HCT116 (cell line): ENCODE data around the genes NKAP, ZBTB33 and MCTS1.

GRCh38 chrX:118189590-118189982 is 73.0 kb upstream of the KLHL13 start:
- RRBS, result no CpG with 5 or more reads among the region's 3 CpGs

- RRBS, result no CpG with 5 or more reads among the region's 4 CpGs
These were observed 7.3 kb downstream of the WDR44 start for GRCh38 chrX:118353083-118353766.

DNA sequence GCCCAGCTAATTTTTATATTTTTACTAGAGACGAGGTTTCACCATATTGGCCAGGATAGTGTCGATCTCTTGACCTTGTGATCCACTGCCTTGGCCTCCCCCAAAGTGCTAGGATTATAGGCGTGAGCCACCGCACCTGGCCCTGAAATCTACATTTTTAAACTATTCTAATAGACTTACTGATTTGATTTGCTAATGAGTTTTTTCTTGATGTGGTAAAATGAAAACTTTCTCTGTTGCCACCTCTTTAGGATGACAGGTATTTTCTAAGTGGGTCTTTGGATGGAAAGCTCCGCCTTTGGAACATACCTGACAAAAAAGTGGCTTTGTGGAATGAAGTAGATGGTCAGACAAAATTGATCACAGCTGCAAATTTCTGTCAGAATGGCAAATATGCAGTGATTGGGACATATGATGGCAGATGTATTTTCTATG is 54.5 kb upstream of the DOCK11 start:
- RRBS, result no CpG with 5 or more reads among the region's 5 CpGs

GRCh38 chrX:118729037-118729540 is 1.7 kb downstream of the IL13RA1 start:
- RRBS, result no CpG with 5 or more reads among the region's 3 CpGs

DNA sequence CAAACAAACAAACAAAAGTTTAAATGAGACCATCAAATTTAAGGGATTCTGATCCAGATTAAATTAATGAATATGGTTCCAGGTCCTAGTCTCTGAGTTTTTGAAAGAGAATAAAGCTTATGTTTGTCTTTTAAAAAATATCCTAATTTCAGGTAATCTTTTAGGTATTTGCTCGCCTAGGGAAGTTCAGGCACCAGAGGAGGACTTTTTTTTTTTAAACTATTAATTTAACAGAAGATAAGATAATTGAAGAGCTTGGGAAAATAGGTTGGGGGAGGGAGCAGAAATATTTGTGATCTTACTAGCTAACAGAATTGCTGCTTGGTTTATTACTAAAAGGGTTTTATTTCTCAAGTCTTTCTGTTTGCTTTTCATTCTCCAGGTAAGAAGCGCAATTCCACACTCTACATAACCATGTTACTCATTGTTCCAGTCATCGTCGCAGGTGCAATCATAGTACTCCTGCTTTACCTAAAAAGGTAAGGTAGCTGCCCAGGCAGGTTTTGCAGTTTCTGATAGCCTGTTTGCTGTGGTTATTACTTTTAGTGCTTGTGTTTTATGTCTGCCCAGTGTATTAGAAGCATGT is 46.2 kb downstream of the IL13RA1 start:
- RRBS, result no CpG with 5 or more reads among the region's 4 CpGs

GRCh38 chrX:119207499-119208090 is 28.5 kb upstream of the PGRMC1 start:
- RRBS, result no CpG with 5 or more reads among the region's 12 CpGs

GRCh38 chrX:119400980-119401622 is 2.0 kb downstream of the SLC25A43 start:
- RRBS, result no CpG with 5 or more reads among the region's 3 CpGs

GRCh38 chrX:119410685-119411069 is 11.5 kb downstream of the SLC25A43 start:
- RRBS, result no CpG with 5 or more reads among the region's 5 CpGs

- RRBS, result no CpG with 5 or more reads among the region's 6 CpGs
These were observed 834 bp upstream of the SLC25A5 start for GRCh38 chrX:119467321-119467898.

GRCh38 chrX:119470550-119471408 is 2.5 kb downstream of the SLC25A5 start:
- RRBS, result no CpG with 5 or more reads among the region's 6 CpGs

DNA sequence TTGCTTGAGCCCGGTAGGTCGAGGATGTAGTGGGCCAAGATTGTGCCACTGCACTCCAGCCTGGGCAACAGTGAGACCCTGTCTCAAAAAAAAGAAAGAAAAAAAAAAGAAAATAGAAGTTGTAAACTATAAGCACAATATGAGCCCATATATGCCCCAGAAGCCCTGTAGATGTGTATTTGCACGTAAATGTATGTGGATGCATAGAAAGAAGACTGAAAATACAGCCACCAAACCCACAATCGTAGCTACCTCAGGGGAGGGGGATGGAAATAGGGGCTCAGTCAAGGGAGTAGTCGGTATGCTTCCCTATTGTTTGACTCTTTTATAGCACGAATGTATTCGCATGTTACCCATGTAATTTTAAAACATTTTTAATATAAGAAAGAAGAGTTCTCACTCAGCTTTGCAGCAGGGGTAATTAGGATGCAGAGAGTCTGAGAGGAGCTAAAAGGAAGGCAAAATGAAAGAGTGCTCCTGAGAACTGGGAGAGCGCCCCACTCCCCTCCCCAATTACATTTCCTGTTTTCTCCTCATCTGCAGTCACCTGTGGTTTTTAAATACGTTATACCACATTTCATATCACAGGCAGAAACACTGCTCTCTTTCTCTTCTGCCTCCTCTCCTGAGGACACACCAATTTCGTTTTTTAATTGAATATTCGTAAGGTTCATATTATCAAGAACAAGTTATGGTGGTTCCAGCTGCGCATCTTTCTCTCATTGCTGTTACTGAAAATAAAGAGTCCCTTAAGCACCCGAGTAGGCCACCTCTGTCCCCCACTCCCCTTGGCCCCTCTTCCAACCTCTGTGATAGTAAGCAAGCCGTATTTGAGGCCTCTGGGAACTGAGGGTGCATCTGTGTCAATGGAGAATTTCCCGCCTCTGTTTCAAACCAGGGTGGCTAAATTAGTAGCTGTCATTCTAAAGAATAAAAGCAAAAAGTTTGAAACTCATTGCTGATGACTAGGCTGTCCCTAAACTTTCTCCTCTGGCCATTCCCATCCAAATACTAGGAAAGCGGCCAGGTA is 10.7 kb downstream of the SEPTIN6 start:
- RRBS, result no CpG with 5 or more reads among the region's 16 CpGs

DNA sequence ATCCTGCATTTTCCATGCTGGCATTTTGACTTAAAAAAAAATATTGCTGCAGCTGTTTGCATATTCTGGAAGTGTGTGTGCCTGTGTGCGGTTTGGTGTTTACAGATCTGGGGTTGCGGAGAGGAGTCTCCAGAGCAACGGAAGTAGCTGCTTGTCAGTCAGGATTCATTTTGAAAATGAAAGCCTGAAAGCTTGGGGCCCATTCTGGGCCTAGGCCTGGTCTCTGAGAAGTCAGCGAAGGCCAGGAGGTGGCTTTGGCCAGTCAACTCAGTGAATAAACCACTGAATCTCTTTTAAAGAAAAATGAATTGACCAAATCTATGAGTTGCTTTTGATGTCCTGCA is 2.2 kb upstream of the SOWAHD start:
- RRBS, result no CpG with 5 or more reads among the region's 4 CpGs

GRCh38 chrX:119925500-119925860 is 18.1 kb downstream of the NKAP start:
- RRBS, result no CpG with 5 or more reads among the region's 8 CpGs

GRCh38 chrX:119936265-119936938 is 7.1 kb downstream of the NKAP start:
- RRBS, result no CpG with 5 or more reads among the region's 7 CpGs

DNA sequence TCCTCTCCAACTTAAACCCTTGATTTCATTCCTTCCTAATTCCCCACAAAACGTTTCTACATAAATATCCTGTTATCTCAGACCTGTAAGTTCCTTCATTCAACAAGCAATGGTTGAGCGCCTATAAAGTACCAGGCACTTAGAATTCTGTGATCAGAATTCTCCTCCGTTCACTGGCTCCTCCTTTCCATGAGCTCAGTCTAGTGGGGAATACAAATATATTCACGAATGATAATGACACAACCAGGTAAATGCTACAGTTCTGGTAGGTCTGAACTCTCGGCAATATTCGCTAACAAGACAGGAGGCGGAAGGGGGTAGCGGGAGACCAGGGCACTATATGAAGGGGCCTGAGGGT is 889 bp downstream of the NKAP start:
- RRBS, result no CpG with 5 or more reads among the region's 8 CpGs

GRCh38 chrX:119943041-119943959 is at the start of gene NKAP:
Gene NKAP, minus strand, starts transcription at chrX:119943751.
- RRBS, result under 1% methylated on average over 13 of the region's 66 CpGs

GRCh38 chrX:120250254-120251254 is at the start of gene ZBTB33:
Gene ZBTB33, plus strand, starts transcription at chrX:120250812.
- RRBS, result 1% methylated on average over 17 of the region's 75 CpGs

DNA sequence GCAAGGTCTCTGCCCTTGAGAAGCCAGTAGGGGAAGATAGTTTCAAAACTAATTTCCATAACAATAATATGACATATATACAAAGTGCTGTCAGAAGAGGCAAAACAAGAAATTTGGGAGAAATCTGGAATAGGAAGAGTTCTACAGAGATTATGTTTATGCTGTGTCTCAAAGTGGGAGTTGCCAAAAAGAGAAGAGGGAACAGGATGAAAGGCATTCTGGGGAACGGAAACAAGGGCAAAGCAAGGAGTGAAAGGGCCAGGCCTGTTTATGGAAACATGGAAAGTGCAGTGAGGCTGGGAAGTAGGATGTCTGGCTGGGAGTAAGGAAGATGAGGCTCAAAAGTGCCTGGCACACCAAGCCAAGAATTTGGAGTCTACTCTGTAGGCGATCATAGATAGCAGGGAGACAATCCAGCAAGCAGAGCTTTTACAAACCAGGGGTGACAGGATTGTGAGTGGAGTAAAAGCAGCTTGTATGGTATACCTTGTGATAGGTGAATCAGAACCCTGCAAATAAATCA is 1.8 kb upstream of the CUL4B start:
- RRBS, result no CpG with 5 or more reads among the region's 2 CpGs

GRCh38 chrX:120603633-120604203 is at the start of gene MCTS1:
Gene MCTS1, plus strand, starts transcription at chrX:120604101.
- RRBS, result under 1% methylated on average over 9 of the region's 25 CpGs

DNA sequence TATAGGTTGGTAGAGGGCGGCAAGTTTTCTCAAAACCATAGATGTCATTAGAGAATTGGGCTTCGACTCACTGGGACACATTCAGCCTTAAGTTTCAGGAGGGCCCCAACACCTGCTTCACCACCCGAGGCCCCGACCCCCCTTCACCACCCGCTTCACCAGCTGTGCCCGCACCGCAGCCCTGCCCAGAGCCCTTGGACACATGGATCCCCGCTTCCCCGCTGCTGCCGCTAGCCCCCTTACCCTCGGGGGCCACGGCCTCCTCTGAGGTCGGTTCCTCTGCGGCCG is 1.1 kb downstream of the CT47B1 start:
- RRBS, result no CpG with 5 or more reads among the region's 15 CpGs